Parotid gland (tissue), 1 donor: Measurements from ENCODE around the gene CCDC3.

- PRO-cap = no peak
Measured at GRCh38 chr10:12484570-12485876, 135.7 kb downstream of the CAMK1D start.

- PRO-cap = no peak
Measured at GRCh38 chr10:12531446-12531952, 182.2 kb downstream of the CAMK1D start.

DNA sequence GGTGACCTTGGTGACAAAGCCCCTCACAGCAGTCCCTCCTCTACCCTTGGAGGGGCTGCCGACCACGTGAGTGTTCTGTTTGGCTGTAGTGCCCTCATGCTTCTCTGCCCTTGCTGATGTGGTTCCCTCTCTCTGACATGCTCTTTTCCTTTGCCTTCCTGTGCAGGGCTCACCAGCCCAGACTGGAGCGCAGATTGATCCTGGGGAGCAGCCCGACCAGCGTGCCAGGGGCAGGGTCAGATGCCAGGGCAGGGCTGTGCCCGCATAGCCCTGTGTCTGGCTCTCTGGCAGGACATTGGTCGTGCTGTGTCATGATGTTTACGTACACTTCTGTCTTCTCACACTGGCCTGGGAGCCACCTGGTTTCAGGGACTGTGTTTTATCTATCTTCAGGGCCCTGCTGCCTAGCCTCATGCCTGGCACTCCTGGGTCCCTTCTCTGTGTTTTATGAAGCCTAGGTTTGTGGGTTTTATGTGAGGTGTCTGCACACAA lies 300.8 kb downstream of the CAMK1D start:
- PRO-cap = no peak

DNA sequence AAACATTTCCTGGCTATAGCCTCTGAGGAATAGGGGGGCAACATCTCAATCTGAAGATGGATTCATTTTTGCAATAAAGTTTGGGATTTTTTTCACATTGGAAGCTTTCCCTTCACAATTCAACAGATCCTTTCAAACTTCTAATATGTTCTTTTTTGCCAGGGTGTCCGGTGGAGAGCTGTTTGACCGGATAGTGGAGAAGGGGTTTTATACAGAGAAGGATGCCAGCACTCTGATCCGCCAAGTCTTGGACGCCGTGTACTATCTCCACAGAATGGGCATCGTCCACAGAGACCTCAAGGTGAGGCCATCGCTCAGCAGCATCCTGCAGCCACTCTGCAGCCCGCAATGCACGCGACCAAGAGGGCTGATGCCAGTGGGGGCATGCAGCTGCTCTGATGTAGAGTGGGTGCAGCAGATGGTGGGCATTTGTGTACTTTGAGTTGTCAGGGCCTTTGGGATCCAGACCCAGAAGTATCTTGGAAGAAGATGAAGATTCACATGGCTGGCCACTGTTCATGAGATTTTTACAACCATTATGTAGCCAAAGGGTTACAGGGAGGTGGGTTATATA lies 240.6 kb downstream of the CCDC3 start:
- PRO-cap = no peak

DNA sequence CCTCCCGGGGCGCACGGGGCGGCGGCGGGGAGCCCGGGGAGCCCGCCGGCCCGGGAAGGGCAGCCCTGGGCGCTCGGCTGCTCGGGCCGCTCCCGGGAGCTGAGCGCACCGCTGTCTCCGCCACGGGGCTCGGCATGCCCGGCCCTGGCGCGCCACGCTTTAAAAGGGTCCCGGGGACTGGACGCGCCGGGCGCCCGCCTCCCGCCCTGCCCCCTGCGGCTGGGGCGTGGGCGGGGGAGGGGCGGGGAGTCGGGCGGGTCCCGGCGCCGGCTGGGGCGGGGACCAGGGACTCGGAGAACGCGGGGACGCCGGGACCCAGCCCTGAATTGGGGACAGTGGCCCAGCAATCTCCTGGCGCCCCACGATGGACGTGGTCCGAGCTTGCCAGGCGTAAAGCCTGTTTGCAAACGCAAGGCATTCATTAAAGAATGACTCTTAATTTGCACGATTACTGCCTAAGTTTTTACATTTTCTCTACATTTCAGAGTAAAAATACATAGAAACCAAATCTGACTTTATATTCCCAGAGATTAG lies at the start of gene CCDC3:
TSS of gene CCDC3 (minus strand) at position 136 of the 534 bp plus-strand sequence.
- PRO-cap = bidirectional peak, plus-strand start at position 285 of the sequence, minus-strand start at position 136 of the sequence

GRCh38 chr10:13100322-13101441 lies 719 bp downstream of the OPTN start:
- PRO-cap = no peak

- PRO-cap = no peak
Measured at GRCh38 chr10:13288080-13288711, 11.7 kb downstream of the PHYH start.

DNA sequence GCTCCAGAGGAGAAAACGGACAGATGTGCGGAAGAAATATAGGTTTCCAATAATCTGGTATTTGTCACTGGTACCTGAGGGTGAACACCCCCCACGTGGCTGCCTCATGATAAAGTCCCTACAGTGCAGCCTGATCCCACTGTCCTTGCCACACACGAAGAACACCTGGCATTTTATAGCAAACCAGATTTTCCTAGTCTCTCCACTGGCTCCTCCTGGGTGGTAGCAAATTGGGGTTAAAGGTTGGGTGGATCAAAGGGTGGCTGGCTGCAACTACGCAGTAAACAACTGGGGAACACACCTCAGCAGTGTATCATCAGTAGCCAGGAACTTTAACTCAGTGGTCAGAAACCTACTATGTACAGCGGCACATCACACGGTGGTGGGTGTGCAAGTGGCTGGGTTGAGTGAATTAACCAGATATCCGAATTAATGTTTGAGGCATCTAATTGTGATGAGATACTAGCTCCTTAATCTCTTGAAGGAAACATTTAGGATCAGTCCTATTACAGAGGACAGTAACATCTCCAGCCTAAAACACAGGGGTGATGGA lies 10.2 kb downstream of the SEPHS1 start:
- PRO-cap = no peak

DNA sequence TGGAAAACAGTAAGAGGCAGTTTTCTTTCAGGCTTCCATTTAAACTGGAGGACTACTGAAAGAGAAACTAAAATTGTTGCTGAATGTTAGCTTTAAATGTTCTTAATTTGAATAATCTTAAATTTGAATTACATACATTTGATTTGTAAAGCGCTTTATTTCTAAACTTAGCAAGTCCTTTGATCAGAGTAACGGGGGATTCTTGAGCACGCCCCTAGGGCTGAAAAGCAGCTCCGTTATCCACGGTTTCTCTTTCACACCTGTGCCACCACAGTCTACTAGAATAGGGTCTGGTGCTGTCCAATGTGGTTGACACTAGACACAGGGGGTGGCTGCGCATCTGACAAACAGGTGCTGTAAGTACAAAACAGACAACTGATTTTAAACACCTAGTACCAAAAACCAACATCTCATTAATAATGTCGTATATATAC lies 7.5 kb downstream of the SEPHS1 start:
- PRO-cap = no peak

DNA sequence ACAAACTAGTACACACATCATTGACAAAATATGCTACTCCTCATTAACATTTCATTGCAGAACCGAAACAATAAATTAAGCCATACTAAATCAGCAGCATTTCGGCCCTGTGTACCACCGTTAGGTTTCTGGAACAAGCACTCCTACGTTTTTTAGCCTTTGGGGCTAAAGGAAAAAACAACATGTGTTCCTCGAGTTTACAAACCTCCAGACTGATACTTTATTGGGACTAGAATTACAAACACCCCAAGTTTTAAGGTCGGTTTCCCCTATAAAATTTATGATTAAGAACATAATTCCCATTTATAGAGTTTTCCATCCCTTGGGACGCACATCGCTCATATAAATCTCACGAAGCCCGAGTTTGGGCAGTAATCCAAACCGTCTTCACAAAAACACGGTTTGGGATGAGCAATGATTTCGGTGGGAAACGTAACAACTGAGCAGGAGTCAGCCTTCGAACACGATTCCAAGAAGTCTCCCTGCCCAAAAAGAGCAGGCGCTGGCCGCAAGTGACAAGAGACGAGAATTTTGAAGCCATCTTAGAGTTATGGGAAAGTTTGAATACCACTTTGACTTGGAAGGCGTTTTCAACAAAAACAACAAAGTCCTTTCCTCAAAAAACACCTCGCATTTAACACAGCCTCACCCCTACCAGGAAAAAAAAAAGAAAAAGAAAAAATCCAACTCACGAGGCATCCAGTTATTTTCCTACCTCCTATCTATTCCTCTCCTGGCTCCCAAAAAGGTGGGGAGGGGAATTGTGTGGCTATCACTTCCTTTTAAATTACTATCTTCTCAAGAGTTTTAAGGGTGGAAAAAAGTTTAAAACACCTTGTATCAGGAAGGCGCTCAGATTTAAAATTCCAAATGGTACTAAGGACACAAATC lies 1.8 kb downstream of the SEPHS1 start:
- PRO-cap = no peak

GRCh38 chr10:13348693-13349026 lies 567 bp upstream of the SEPHS1 start:
- PRO-cap = no peak

GRCh38 chr10:13351411-13352089 lies 3.5 kb upstream of the SEPHS1 start:
- PRO-cap = no peak

- PRO-cap = no peak
Measured at GRCh38 chr10:13513292-13513556, 15.6 kb downstream of the BEND7 start.

GRCh38 chr10:13526792-13527492 lies 1.9 kb downstream of the BEND7 start:
- PRO-cap = no peak

DNA sequence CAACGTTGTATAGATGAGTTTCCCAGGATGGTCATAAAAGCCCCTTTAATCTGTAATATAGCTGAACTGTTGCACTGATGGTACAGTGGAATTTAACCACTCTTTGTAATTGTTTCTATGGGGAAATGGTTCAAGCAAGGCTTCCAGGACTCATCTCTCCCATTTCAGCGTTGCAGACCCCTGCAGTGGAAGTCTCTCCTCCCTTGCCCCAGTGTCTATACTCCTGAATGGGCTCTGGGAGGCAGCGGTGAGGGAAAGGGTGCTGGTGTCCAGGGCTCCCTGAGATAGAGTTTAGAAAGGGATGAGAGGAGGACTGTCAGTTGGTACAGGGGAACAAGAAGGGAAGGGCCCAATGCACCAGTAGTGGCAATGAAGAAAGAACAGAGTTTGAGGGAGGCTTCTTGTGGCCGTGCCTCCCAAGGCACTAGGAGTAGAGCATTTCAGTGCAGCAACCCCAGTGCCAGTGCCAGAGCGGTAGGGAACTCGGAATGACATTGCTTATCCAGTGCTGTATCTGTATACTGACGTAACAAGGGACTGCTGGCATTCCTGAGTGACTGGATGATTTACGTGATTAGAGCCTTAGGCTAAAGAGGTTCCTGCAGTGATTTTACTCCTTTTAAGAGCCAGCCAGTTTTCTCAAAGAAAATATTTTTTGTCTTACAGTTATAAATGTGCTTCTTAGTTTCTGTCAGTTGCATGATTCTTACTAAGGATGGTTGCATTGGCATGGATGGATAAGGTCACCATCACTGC lies 27.9 kb downstream of the PRPF18 start:
- PRO-cap = no peak

GRCh38 chr10:13644403-13644974 lies 57.7 kb downstream of the PRPF18 start:
- PRO-cap = no peak

- PRO-cap = no peak
Measured at GRCh38 chr10:13648520-13648898, 61.7 kb downstream of the PRPF18 start.

GRCh38 chr10:13654819-13655435 lies 68.2 kb downstream of the PRPF18 start:
- PRO-cap = no peak

GRCh38 chr10:13679660-13680101 lies 92.9 kb downstream of the PRPF18 start:
- PRO-cap = no peak

- PRO-cap = no peak
Measured at GRCh38 chr10:13708149-13709256, 121.7 kb downstream of the PRPF18 start.